SJSA1 (cell line): ENCODE measurements around the gene WDR7.

- RAMPAGE, long total RNA: no peak
These were observed 311 bp upstream of the TXNL1 start for GRCh38 chr18:56638746-56639060.

GRCh38 chr18:56639061-56639484 is 681 bp upstream of the TXNL1 start:
- RAMPAGE, long total RNA: no peak

DNA sequence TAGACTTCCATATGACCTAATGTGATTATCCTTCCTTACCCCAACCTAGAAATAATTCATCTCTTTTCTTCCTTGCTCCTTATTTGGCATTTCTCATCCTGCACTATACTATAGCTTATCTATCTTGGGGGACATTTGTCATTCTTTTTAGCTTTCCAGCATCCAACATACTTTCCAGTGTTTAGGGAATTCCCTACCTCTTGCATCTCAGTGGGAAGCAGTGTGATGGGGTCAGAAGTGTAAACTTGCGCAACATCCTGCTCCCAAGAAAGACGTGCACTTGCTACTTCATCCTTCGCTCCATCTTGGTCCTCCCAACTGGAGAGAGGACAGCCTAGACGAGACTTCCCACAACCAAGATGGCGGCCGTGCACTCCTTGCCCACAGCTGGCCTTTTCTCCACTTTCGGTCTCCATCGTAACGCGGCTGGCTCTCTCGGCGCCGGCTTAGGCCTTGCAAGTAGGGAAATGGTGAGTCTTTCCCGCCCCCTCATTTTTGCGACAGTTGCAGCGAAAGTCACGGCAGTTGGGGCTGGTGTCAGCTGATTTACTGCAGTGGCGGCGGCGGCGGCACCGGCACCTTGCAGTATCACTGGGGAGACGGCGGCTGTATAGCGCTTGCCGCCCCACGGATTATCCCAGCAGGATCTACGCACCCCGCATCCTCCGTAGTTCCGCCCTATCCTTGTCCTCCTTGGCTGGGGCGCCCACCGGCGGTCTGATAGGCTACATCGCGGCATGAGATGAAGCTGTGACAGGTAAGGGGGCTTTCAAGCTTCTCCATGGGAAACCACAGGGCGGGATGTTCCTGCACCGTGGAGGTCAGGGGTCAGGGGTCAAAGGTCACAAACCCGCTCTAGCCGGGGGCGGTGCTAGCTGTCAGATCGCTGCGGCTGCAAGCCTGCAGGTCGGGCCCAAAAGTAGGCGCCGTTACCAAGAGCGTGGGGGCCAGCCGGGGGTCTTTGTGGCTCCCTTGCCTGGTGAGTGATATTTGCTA is at the start of gene WDR7:
Gene WDR7 (plus strand): TSS at position 540 of the 996 bp plus-strand sequence.
- RAMPAGE, long total RNA: no peak

- RAMPAGE, long total RNA: no peak
These were observed 96.2 kb upstream of the BOD1L2 start for GRCh38 chr18:57050581-57051124.

DNA sequence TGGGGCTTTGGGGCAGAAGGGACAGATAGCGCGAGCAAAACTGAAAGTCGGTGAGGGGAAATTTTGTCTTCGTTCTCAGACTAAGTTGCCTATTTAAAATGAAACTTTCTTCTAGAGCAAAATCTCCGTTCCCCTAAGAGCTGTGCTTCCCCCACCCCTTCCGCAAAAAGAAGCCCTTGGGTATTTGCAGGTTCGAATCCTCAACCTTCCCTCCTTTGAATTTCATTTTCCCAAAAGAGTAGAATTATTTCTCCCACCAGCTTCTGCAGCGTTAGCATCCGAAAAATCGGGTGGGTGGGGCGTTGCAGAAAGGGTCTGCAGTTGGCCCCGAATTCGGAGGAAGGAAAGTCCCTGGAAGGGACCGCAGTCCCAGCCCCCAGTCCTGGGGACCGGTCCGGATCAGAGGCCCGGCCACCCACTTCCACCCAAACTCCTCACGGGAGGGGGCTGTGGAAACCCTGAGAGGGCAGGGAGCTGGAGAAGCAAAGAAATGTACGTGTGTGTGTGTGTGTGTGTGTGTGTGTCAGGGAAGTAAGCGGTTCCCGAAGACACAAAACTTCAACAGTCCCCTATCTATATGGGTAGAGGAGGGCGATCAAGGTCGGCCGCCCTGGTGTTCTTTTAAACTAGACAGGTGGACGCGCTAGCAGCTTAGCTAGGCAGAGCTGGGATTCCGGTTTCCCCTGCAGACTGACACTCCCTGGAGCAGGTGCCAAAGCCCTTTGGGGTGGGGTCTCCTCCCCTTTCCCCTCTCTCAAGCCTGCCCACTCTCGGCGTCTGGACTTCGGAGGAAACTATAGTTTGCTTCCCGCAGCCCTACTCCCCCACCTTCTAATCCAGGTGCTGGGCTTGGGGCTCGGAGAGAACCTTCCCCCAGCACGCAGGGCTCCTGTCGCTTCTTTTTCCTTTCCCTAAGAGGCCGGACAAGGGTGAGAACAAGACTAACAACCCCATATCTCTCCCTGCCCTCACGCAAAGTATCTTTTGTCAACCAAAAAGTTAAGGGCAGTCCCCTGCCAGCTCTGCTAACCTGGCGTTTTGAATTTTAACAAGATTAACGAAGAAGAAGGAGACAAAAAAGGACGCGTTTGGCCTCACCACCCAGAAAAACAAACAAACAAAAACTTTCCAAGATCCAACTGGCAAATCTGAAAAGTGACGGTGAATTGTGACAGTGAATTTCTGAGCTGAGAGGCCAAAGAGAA is 4.9 kb upstream of the ONECUT2 start:
- RAMPAGE, long total RNA: no peak

- RAMPAGE, long total RNA: no peak
These were observed 4.5 kb downstream of the ONECUT2 start for GRCh38 chr18:57439646-57440002.

GRCh38 chr18:57533045-57533449 is 53.5 kb downstream of the FECH start:
- RAMPAGE, long total RNA: no peak

- RAMPAGE, long total RNA: no peak
These were observed 632 bp upstream of the NEDD4L start for GRCh38 chr18:58043356-58043831.

DNA sequence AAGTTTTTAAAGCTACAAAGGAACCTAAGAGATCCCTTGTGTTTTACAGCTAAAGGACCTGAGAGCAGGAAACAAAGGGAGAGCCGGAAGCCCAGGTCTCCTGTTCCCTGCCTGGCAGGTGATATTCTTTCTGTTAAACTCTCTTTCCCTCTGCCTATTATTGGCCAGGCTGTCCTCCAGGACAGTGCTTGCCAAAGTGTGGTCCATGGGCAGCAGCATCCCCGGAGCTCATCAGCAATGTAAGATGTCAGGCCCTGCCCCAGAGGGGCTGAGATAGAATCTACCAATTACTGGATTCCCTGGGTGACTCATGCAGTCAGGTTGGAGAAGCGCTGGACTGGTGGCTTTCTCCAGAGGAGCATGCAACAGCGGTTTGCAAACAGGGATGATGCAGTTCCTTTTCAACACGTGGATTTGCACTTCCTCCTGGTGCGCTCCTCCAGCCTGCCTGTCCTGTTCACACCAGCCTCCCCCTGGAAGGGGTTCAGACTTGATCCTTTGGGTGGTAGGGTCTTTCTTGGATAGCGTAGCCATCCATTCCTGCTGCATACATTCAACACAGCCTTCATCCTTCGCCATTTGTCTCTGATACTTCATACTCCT is 158.3 kb downstream of the NEDD4L start:
- RAMPAGE, long total RNA: no peak

GRCh38 chr18:58330531-58330996 is 286.5 kb downstream of the NEDD4L start:
- RAMPAGE, long total RNA: no peak

DNA sequence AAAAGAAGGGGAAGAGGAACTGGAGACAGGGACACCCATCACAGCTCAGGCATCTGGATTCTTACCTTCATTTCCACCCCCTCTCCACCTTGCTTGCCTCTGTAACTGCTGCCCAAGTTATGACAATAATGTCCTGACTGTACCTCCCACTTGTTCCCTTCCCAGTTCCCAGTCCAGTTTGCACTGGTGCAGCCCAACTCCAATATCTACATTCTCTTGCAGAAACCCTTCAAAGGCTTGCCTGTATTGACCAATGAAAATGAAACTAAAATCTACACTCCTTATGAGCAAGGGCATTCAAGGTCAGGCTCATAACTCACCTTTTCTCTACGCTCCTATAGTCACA is 219.1 kb downstream of the ALPK2 start:
- RAMPAGE, long total RNA: no peak

- RAMPAGE, long total RNA: no peak
These were observed 215.7 kb downstream of the ALPK2 start for GRCh38 chr18:58413124-58413634.

- RAMPAGE, long total RNA: no peak
These were observed 197.7 kb downstream of the ALPK2 start for GRCh38 chr18:58431102-58431626.

DNA sequence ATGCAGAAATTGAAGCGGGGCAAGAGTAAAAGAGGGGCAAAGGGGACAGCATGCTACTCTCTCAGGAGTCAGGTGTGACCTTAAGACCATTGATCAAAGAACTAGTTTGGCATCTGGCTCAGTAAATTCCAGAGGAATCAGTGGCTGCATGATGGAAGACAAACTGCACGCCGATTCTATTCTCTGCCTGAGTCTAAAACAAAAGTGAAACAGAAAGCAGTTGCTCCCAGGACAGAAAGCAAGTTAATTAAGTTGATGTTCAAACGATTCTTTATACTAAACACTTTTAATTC is 190.3 kb downstream of the ALPK2 start:
- RAMPAGE, long total RNA: no peak

- RAMPAGE, long total RNA: no peak
These were observed 16.6 kb downstream of the MALT1 start for GRCh38 chr18:58687780-58688329.

DNA sequence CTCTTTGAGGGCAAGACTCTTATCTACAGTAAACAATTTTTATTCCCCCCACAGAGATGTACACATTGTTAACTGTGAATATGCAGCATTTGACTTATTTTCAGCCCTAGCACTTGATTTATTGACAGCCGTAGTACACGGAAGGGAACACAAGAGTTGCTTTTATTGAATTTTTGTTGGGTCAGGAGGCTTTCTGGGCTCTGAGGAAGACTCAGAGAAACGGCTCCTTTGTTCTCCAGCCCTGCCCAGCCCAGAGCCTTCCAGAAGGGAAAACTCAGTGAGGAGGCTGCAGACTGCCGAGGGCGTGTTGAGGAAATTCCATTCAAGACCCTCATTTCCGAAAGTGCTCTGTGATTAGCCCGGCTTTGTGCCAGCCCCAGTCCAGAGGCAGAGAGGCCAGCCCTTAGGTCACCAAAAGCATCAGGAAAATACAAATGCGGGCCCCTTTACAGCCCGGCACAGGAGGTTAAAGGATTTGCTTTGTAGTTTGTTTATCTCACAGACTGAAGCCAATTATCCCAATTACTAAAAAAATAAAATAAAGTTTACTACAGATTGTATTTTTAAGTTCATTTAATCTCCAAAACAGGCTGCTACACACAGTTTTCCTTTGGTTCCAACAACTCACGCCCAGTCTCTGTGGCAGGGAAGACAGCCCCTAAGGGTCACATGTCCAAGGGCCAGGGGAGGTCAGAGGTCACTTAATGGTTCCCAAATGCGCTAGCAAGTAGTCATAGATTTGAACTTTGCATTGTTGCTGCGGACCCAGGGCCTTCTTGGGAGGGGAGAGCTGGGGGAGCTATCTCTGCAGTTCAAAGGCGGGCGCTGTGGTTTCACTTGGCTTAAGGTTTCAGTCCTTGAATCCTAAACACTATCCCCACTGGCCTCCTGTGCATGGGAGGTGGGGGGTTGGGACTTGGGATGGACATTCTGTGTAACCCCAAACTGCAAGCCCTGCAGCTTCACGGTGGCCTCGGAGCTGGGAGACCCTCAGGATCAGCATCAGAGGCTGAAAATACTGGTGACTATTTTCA is 75.0 kb upstream of the ZNF532 start:
- RAMPAGE, long total RNA: no peak

- RAMPAGE, long total RNA: no peak
These were observed 3.8 kb upstream of the ZNF532 start for GRCh38 chr18:58860644-58861497.

- RAMPAGE, long total RNA: no peak
These were observed 6.4 kb downstream of the LMAN1 start for GRCh38 chr18:59352655-59353046.

GRCh38 chr18:59409855-59410142 is 50.7 kb upstream of the LMAN1 start:
- RAMPAGE, long total RNA: no peak

GRCh38 chr18:59470890-59471295 is 111.8 kb upstream of the LMAN1 start:
- RAMPAGE, long total RNA: no peak